ENCODE results near the genes TPTE and USP25.

- PRO-cap, 3 experiments: peak in 3 of 3 experiments; most common minus-strand start chr21:5101917 (in 2)
- RRBS: no CpG with 5 or more reads among the region's 17 CpGs
These were observed 5419.7 kb upstream of the TPTE start for GRCh38 chr21:5101655-5102154.

- PRO-cap, 3 experiments: no peak in any of the 3 experiments
- RRBS: no CpG with 5 or more reads among the region's 4 CpGs
These were observed 3668.6 kb upstream of the TPTE start for GRCh38 chr21:6852887-6853117.

DNA sequence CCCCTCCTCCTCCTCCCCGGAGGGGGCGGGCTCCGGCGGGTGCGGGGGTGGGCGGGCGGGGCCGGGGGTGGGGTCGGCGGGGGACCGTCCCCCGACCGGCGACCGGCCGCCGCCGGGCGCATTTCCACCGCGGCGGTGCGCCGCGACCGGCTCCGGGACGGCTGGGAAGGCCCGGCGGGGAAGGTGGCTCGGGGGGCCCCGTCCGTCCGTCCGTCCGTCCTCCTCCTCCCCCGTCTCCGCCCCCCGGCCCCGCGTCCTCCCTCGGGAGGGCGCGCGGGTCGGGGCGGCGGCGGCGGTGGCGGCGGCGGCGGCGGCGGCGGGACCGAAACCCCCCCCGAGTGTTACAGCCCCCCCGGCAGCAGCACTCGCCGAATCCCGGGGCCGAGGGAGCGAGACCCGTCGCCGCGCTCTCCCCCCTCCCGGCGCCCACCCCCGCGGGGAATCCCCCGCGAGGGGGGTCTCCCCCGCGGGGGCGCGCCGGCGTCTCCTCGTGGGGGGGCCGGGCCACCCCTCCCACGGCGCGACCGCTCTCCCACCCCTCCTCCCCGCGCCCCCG lies 2306.9 kb upstream of the TPTE start:
- PRO-cap, 3 experiments: no peak in any of the 3 experiments
- RRBS: no CpG with 5 or more reads among the region's 90 CpGs

DNA sequence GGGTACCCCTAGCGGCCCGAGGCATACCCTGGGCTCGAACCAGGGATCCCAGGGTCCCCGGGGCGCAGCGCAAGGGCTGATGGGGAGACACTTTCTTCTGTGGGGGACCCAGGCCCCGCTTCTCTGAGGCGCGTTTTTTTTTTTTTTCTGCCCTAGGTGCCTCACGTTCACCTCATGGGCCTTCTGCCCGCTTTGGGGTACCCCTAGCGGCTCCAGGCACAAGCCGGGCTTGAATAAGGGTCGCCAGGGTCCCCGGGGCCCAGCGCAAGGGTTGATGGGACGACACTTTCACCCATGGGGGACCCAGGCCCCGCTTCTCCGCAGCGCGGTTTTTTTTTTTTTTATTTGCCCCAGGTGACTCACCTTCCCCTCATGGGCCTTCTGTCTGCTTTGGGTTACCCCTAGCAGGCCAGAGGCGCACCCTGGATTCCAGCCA lies 1483.4 kb upstream of the TPTE start:
- PRO-cap, 3 experiments: no peak in any of the 3 experiments
- RRBS: no CpG with 5 or more reads among the region's 22 CpGs

DNA sequence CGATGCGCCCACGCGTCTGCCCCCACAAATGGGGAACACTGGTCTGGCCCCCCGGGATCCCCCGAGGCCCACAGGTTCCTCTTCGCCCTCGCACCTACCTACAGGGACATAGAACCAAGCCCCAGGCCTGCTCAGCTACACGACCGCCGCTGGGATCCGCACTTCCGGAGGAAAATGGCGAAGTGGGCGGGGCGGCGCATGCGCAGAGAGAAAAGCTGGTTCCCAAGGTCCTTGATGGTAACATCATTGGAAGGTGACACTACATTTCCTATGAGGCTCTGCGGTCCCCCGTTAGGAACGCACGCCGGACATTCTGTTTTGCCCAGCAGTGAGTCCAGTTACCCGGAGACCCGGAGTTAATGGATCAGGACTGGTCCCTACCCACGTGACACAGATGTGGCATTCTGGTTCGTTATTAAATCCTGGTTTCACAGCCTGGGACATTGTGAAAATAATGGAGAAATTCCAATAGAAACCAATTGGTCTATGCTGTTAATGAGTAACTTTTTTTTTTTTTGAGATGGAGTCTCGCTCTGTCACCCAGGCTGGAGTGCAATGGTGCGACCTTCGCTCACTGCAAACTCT lies 1391.7 kb upstream of the TPTE start:
- PRO-cap, 3 experiments: no peak in any of the 3 experiments
- RRBS: no CpG with 5 or more reads among the region's 30 CpGs

DNA sequence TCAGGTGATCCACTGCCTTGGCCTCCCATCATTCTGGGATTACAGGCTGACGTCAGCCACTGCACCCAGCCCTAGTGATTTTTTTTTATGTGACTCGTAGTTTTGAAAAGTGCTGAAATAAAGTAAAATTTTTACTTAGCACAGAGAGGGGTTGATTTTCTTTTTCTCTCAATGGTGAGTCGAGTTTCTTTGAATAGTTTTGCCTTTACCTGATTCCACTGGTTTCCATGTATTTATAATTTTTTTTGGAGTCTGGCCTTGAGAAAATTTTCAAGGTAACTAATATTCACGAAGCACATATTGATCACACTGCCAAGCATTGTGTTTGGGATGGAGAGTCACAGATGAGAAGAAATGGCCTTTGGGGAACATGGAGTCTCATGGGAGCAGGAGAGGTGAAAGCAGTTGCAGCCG lies 799.4 kb upstream of the TPTE start:
- PRO-cap, 3 experiments: no peak in any of the 3 experiments
- RRBS: no CpG with 5 or more reads among the region's 5 CpGs

DNA sequence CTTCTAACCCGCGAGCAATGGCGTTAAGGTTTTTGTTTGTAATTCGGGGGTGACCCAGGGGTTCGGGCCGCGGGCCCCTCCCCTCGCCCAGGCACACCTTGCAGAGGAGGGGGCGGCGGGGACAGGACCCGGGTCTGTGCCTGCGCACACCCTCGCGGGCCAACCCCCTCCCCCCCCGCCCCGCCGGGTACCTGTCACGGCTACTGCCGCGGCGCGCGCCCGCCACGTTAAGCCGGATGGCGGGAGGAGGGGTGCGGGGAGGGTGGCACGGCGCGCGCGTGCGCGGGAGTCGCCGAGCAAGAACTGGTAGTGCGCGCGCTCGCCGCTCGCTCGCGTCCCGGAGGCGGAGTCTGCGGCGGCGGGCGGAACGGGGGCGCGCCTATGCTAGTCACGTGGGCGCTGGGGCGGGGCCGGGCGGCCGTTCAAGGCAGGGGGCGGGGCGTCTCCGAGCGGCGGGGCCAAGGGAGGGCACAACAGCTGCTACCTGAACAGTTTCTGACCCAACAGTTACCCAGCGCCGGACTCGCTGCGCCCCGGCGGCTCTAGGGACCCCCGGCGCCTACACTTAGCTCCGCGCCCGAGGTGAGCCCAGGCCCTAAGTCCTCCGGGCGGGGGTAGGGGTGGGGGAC lies at the start of gene TPTE:
TPTE (plus strand) TSS at position 471 of the 629 bp plus-strand sequence.
- PRO-cap, 3 experiments: no peak in any of the 3 experiments
- RRBS: 51% methylated on average over 18 of the region's 78 CpGs

- PRO-cap, 3 experiments: peak in 1 of 3 experiments; most common plus-strand start chr21:14064066 (in 1)
- RRBS: no CpG with 5 or more reads among the region's 54 CpGs
These were observed 147.0 kb downstream of the LIPI start for GRCh38 chr21:14063653-14064207.

DNA sequence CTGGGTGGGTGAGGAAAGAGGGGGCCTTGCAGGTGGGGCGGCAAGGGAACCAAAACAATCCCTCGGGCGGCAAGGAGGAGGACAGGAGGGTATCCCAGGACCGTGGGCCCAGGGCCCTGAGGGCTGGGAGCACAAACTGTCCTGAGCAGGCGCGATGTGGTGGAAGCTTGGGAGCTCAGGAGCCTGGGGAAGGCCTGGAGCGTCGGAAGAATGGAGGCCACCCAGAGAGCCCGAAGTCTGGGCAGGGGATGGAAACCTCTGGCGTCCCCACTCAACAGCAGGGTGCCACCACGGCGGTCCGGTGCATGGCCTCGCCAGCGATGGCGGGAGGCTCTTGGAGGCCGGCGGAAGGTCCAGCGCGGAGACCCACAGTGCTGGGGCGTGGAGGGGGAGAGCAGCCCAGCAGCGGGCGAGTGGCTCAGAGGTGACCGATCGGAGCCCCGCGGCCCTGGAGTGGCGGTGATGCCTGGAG lies 140.4 kb downstream of the LIPI start:
- PRO-cap, 3 experiments: peak in 1 of 3 experiments; most common plus-strand start position 291 of the sequence (in 1)
- RRBS: no CpG with 5 or more reads among the region's 28 CpGs

DNA sequence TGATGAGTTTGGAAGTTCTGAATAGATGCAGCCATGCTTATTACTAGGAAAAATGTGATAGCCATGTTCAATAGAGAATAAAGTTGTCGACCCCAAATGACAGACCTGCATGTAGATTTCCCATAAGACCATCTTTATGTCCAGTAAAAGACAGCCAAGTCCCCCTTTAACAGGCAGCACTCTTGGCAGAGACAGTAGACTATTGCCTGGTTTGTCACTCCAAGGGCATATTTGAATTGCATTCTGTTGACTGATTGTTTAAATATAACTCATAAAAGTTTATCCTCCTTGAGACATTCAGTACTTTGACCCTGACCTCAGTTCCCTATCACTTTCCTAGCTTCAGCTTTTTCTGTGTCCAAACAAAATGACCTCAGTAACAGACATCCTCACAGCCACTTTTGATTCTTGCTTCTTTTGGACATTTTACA lies 51.0 kb downstream of the RBM11 start:
- PRO-cap, 3 experiments: no peak in any of the 3 experiments
- RRBS: no CpG with 5 or more reads among the region's 1 CpG

- PRO-cap, 3 experiments: no peak in any of the 3 experiments
- RRBS: 4% methylated on average over 8 of the region's 40 CpGs
These were observed 57.9 kb downstream of the RBM11 start for GRCh38 chr21:14273551-14274532.

DNA sequence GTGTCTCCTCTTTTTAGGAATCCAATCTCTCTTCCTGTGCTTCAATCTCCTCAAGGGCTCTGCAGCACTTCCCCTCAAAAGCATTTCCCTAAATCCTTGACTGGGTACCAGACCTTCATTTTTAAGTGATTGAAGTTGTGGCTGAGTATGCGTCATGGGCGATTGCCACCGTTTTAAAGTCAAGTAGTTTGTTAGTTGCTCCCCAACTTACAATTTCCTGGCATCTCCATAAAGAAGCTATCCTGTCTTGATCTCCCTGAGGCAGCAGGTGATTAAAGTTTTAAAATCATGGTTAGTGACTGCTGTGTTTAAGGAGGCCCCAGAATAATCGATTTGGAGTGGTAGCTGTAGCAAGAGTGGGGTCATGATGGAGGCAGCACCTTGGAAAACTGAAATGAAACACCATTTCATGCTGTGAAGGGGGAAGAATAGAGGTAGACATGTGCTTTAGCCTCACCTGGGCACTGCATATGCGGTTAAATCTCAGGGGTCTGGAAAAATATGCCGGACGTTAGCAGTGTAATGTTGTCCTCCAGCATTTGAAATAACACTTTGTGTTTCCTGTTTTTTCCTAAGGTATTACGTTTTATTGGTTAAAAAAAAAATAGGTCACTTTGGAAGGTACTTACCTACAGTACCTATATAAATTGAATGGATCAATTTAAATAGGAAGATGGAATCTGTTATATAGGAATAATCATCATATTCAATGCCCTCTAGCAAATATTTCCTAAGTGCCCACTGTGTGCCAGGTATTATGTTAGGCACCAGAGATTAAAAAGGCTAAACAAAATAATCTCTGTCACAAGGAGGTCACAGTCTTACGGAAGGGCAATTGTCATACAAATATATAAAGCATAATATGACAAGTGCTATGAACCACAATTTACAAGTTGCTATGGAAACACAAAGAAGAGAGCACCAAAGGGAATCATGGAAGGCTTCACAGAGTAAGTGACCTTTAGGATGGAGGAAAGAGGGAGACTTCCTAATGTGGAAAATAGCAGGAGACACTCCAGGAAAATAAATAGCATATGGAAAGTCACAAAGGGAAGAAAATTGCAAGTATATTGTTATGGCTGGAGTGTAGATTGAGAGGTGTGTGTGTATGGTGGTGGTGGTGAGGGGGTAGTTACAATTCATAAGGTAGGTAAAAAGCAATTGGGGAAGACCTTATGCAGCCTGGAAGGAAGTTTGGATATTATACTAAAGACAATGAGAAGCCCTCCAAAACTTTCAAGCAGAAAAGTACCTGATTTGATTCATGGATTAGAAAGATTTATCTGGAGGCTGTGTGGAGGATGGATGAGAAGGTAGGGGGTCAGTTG lies 62.2 kb downstream of the SAMSN1 start:
- PRO-cap, 3 experiments: no peak in any of the 3 experiments
- RRBS: no CpG with 5 or more reads among the region's 9 CpGs

GRCh38 chr21:14691875-14692484 lies 145.9 kb upstream of the SAMSN1 start:
- PRO-cap, 3 experiments: no peak in any of the 3 experiments
- RRBS: no CpG with 5 or more reads among the region's 7 CpGs

DNA sequence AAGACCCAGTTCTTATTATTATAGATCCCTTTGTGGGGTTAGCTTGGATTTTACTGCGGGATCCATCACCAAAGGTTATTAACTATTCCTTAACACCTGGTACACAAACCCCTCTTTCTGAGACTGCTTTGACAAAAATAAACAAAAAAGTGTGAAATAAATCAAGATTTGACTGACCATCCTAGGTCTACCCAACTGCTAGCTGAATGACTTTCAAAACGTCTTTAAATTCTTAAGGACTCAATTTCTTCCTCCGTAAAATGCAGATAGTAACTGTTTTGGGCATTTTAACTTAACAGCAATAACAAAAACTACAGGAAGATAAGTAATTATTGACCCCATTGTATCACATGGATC lies 9.3 kb downstream of the NRIP1 start:
- PRO-cap, 3 experiments: no peak in any of the 3 experiments
- RRBS: no CpG with 5 or more reads among the region's 3 CpGs

DNA sequence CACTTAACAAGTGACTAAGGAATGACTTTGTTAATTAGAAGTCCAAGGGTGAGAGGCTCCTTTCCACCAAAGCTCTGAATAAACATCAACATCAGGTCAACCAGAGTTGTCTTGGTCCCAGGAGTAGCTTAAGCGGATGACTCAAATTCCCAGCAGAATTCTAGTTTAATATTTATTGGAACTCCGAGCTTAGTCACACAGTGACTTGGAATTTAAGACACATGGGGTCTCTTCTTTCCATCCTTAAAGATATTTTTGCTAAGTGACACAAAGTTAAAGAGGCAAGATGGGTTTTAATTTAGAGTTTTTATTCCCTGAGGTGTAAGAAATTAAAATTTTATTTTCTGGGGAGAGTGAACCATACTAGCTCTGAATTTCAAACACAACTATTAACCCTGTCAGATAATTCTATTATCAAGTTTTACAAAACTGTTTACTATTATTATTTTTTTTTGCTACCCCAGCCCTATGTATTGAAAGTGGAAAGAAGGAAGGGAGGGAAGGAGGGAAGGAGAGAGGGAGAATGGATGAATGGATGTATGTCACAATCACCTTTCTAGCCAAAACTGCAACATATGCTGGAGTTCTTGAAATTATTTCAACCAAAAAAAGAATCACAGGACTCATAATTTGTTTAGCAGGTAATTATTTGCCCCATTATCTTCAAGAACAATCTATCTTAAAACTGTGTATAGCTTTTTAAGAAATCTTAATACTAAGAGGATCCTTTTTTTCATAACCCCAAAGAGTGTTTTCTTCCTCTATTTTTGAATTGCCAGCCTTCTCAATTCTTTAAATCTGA lies 5.6 kb downstream of the NRIP1 start:
- PRO-cap, 3 experiments: no peak in any of the 3 experiments
- RRBS: no CpG with 5 or more reads among the region's 2 CpGs

GRCh38 chr21:15455825-15456290 lies 273.9 kb upstream of the USP25 start:
- PRO-cap, 3 experiments: no peak in any of the 3 experiments
- RRBS: no CpG with 5 or more reads among the region's 9 CpGs

DNA sequence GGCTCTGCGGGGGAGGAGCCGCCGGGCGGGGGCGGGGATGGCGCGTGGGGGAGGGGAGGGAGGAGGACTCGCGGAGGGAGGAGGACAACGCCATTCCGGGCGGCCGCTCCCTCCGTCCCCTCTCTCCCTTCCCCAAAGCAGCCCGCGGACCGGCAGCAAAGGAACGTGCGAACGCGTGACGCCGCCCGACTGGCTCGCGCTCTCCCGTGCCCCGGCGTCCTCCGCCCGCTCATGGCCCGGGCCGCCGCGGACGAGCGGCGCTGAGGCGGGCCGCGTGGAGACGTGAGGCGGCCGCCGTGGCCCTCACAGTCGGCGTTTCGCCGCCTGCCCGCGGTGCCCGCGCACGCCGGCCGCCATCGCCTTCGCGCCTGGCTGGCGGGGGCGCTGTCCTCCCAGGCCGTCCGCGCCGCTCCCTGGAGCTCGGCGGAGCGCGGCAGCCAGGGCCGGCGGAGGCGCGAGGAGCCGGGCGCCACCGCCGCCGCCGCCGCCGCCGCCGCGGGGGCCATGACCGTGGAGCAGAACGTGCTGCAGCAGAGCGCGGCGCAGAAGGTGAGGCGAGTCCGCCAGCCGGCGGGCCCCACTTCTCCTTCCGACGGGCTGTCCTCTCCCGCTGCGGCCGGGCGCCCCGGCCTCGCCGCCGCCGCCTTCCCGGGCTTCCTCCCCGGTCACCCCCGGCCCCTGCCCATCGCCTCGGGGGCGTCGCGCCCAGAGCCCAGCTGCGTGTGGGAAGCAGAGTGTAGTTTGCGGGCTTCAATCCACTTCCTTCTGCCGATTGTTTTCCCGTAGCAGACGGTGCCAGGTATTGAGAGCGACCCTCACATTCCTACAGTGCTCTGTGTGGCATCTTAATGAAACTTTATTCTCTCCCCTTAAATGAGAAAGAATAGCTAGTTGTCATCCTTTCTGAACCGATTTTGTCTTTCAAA lies at the start of gene USP25:
USP25 (plus strand) TSS at position 93 of the 926 bp plus-strand sequence.
- PRO-cap, 3 experiments: peak in 3 of 3 experiments; most common plus-strand start position 64 of the sequence (in 2); most common minus-strand start position 667 of the sequence (in 2)
- RRBS: 2% methylated on average over 58 of the region's 119 CpGs

GRCh38 chr21:15797719-15798057 lies 67.9 kb downstream of the USP25 start:
- PRO-cap, 3 experiments: no peak in any of the 3 experiments
- RRBS: no CpG with 5 or more reads among the region's 2 CpGs

DNA sequence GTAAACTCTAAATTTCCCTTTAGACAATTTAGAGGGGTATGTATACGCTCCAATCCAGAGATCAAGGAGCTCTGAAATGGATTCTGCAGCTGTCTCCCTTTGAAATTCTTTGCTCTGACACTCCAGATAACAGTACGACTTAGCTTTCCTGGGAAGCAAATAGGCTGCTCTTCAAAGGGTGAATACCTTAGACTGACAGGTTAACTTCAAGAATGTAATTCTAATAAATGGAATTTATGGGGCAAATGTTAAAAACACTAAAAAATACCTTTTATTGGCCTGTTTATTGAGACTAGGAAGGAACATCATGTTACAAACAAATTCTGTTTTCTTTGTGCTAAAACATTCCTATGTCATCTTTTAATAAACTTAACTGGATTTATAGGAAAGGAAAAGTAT lies 357.2 kb downstream of the USP25 start:
- PRO-cap, 3 experiments: no peak in any of the 3 experiments
- RRBS: no CpG with 5 or more reads among the region's 2 CpGs

GRCh38 chr21:16241047-16241568 lies 511.3 kb downstream of the USP25 start:
- PRO-cap, 3 experiments: no peak in any of the 3 experiments
- RRBS: no CpG with 5 or more reads among the region's 3 CpGs